Mesothelial cell of epicardium (in vitro differentiated cells): ENCODE results near the genes WDR5B and PDIA5.

GRCh38 chr3:121783385-121784271 lies 34.1 kb upstream of the GOLGB1 start:
- PRO-cap = no peak

DNA sequence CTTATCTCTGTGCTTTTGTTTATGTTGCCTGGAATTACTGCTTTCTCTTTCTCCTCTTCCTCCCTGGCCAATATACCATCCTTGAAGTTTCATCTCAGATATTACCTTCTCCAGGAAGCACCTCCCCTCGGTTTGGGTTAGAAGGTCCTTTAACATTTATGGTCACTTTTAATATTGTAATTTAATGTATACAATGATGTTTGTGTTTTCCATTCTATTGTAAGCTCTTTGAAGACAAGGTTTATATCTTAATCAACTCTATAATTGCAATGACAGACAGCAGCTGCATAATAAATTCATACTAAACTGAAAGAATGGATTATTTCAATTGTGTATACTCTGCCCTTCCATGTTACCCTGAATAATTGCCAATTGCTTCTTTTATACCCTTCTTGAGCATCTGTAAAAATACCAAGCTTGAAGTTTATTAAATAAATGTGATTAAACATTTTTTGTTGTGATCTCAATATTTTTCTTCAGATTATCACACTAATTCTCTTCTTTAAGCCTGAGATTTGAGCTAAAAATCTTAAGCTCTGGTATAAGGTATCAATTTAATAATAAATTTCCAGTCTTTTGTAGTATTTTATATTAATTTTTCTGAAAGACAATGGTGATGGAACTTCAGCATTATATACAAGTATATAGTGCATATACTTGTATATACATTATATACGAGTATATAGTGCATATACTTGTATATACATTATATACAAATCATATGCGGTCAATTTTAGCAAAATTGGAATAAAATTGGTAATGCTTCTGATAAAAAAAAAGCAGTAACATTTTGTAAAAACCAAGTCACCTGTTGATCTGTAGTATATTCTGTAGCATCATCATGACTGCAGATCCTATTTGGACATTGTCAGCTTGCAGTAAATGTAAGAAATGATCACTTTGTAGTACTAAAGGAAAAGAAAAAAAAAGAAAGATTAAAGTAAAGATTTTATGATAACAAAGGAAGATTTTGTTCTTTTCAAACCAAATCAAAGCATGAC lies 28.0 kb downstream of the IQCB1 start:
- PRO-cap = no peak

DNA sequence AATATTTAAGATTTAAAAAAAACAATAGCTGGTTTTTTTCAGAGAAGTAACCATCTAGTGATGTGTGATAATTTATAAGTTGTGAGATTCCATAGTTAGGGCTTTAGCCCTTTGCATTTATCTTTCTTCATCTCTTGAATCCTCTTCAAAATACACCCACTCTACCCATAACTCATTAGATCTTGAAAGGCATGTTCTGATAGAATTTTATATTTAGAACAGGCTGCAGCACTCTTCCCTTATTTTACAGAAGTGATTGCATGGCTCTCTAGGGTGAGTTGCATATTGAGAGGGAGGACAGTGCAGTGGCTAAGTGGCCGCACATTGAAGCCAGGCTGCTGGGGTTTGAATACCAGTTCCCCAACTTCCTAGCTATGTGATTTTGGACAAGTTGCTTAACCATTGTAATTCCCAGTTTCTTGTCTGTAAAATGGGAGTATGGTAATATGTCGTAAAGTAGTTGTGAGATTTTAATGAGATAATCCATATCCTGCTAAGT lies 2.5 kb downstream of the CD86 start:
- PRO-cap = no peak

GRCh38 chr3:122077974-122078988 lies 23.1 kb downstream of the CD86 start:
- PRO-cap = no peak

DNA sequence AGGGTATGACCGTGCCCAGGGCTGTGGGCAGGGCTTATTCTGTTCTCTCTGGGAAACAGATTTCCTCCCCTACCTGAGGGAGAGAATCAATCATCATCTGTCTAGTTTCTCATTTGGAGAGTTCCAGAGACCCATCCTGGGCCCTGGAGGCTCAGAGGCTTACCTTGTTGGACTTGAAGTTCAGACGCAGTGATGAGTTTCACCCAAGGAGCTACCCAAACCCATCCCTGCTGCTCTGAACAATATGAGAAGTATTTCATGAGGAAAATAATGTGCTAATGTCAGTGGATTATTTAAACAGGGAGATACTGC lies 28.3 kb downstream of the CSTA start:
- PRO-cap = no peak

DNA sequence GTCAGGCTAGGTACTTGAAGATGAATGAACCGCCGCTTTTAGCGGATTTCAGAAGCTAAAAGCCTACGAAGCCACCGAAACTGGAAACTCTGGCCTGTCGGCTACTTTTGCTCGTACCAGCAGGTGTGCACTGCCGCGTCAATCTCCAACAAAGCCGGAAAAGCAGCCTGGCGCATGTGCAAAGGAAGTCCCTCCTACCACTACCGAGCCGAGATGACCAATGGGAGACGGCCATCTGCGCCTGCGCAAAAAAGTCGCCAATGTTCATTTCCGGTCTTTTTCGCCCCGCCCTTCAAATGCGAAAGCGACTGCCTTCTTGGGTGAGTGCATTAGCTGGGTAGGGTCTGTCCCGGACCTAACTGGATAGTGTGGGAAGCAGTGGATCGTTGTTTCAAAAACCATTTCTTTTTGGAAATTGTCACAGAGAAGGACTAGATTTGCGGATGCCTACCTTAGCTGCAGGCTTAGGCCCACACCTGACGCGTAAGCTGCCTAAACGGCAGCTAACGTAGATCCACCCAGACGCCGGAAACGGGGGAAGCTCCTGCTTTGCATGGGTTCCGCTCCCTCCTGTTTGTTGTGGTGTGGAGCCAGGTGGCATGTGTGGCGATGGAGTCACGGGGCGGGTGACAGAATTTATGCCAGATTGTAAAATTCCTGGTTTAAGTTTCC lies at the start of gene WDR5B:
Gene WDR5B, minus strand, starts transcription at position 132 of the 672 bp plus-strand sequence.
- PRO-cap = bidirectional peak, plus-strand start at position 329 of the sequence, minus-strand start at position 111 of the sequence

DNA sequence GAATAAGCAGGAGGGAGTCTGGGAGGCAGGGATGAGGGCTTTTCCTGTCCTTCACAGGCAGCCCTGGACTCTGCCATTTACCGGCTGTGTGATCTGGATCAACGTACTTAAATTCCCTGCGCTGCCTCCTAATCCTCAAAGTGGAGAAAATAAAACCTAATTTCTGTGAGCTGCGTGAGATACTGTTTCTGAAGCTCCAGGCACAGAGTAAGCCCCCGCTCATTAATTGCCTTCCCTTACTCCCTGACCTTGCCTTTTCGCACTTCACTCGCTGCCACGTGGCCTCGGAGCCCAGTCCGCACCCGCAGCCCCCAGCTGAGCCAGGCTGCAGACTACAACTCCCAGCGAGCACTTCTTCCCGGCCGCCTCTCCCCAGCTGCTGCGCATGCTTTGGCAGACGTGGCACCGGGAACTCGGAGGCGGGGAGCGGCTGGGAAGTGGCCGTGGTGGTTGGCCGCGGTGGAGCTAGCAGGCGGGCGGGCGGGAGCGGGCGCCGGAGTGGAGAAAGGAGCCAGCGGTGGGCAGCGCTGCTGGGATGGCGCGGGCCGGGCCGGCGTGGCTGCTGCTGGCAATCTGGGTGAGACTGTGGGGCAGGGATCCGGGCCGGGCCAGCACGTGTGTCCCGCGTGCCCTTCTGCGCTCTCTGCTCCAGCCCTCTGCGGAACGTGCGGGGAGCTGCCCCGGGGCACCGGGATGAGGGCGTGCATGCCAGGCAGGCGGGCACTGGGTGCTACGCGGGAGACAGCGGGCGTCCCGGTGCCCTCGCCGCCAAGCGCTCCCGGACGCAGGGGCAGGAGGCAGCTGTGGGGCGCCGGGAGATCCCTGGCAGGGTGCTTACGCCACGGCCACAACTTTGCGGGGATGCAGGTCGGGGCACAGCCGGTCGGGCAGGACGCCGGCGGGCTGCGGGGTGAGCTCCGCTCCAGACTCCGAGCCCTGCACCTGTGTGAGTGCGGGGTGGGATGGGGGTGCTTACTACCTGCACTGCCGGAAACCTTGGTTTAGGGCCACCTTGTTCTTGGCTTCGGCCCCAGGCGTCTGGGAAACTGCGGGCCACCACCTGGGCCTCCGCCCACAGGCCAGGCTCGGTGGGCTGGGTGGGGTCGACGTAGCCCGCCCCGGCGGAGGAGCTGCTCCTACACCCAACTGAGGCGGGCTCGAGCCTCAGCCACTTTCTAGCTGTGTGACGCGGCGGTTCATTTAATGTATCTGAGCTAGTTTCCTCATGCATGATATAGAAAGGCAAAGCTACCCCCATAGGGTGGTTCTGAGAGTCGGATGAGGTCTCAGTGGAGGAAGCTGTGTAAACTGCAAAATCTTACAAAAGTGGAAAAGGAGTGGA lies at the start of gene PDIA5:
Gene PDIA5, plus strand, starts transcription at position 396 of the 1,342 bp plus-strand sequence.
- PRO-cap = unidirectional peak, plus-strand start at position 396 of the sequence

DNA sequence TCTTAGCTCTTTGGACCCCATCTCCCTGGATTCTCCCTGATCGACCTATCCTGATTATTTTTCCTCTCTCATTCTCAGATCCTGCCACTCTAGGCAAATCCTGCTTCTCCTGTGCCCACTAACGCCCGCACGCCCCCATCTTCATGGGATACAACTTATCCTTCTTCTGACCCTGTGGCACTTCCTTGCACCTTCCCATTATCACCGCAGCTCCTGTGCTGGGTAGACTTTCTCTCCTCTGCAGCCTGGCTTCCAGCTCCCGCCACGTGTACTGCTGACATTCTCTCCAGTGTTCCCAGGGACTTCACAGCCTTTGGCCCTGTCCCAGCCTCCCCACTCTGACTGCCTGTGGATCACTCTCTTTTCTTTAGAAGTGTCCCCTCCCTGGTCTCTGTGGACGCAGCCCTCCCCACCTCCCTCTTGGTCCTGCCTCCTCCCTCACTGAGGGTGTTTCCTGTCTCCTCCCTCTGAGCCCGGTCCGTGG lies 17.3 kb downstream of the PDIA5 start:
- PRO-cap = no peak

DNA sequence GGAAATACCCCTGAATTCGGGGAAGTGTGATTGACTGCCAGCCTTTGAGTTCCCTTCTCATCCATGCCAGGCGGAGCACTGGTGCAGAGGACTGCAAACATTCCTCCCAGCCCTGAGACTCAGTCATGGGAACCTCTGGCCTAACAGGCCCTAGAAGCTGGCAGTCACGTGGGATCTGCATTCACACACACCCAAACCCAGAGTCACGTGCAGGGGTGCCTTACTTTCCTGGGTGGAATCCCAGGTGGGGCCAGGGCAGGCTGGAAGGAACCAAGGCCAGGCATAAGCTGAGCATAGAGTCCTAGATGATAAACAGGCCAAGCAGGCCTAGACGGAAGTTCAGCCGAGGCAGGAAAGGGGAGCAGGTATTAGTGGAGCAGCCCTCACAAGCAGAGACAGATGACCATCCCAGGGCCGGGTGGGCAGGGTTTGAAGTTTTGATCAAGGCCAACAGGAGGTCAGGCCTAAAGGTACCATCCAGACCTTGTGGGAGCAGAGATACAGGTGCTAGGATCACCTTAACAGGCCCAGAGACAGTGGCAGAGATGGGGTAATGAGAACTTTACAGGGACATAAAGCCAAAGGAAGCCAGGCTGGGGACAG lies 46.0 kb upstream of the SEC22A start:
- PRO-cap = no peak

DNA sequence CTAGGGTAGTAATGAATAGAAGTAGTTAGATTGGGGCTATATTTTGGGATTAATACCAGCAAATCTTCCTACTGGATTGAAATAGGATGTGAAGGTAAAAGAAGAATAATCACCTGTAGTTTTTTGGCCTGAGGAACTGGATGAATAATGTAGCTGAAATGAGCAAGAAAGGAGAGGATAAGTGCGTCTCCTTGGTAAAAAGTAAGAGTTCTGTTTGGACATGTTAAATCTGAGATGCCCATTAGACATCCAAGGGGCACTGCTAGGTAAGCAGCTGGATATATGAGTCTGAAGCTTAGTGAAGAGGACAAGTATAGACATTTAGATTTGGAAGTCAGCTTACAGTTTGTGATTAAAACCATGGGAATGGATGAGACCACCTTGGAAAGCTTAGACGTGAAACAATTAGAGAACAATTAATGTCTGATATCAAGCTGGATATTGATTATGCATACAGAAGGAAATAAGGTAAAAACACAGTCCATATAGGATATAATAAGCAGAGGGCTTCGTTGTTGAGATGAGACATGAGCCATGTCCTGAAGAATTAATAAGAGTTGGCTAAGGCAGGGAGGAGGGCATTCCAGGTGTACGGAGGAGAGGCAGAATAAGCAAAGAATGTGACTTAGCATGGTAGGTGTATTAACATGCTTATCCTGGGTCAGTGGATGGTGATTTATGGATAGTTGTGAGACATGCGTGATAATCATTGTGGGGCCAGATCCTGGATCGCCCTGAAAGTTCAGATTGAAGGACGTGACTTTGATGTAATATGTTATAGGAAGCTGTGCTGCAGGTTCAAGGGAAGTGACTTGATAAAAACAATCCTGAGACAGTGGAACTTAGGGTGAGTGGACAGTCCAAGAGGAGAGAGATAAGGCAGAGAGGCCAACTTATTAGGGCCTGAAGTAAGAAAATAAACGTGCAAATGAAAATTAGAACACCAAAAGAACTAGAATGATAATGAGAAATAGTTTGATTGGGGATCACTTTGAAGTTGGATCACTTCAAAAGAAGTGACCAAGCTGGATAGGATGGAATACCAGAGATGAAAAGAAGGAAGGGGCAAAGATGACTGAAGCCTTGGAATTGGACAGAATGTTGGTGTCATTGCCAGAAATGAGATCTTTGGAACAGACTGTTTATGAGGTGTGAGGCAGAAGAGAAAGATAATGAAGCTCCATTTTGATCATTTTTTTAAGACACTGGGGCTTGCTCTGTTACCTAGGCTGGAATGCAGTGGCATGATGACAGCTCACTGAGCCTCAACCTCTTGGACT lies 9.0 kb downstream of the SEC22A start:
- PRO-cap = no peak

- PRO-cap = no peak
These were observed 45.2 kb downstream of the SEC22A start for GRCh38 chr3:123246851-123247416.

GRCh38 chr3:123373419-123374071 lies 75.3 kb downstream of the ADCY5 start:
- PRO-cap = no peak

- PRO-cap = no peak
These were observed 129.1 kb downstream of the MYLK start for GRCh38 chr3:123754971-123755422.

DNA sequence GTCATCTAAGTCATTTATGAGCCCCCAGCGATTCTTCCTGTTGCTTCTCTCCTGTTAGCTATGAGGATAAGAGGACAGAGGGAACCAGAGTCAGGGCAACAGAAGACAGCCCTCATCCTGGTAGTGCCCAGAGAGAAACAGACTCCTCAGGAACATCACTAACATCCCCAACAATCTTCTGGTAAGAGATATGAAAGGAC lies 91.6 kb downstream of the MYLK start:
- PRO-cap = no peak

GRCh38 chr3:123799304-123800526 lies 84.4 kb downstream of the MYLK start:
- PRO-cap = no peak

DNA sequence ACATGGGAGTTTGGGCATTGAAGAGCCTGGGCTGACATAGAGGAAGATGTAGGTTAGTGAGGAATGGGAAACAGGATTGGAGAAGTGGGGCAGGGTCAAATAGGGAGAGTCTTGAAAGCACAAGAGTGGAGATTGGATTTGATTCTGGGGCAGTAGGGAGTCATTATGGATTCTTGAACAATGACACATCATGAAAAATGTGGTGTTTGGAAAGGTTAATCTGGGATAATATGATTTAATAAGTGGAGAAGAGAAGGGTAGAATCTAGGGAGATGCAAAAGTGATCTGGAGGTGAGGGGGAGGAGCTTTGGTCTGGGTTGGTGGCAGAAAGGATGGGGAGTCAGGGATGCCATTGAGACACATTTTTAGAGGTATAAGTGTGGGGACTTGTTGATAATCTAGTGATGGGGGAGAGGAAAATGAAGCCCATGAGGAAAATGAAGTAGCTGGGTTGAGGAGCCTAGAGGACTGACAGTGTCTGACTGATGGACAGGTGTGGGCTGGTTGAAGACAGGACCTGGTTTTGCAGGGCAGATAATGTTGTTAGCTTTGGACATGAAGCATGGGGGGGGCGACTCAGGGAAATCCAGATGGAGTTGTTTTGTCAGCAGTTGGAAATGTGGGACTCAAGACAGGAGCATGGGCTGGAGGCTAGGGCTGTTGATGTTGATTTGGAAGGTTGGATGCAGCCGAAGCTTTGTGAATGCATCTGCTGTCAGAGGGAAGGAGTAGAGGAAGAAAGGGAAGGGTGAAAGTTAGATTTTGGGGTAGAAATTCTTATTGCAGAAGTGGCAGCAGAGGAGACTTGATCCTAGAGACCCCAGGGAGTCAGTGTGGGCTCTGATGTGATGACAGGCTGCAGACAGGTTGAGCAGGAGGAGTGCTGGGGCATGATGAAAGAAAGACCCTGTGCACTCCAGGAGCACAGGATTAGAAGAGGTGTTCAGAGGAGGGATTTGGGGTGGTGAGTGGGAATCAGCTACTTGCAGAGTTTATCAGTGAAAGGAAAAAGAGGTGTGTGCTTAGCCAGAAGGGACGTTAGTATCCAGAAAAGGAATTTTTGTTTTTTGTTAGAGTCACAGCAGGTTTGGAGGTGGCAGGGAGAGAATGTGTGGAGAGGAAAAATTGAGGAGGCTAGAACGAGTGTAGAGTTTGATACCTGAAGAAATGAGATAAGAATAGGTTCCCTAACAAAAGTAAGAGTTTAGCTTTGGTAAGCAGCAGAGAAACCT lies 4.6 kb downstream of the KALRN start:
- PRO-cap = no peak

- PRO-cap = no peak
These were observed 33.9 kb downstream of the KALRN start for GRCh38 chr3:124066826-124067769.

GRCh38 chr3:124364594-124364987 lies 331.4 kb downstream of the KALRN start:
- PRO-cap = no peak

- PRO-cap = no peak
These were observed 217.3 kb upstream of the UMPS start for GRCh38 chr3:124512795-124513557.

DNA sequence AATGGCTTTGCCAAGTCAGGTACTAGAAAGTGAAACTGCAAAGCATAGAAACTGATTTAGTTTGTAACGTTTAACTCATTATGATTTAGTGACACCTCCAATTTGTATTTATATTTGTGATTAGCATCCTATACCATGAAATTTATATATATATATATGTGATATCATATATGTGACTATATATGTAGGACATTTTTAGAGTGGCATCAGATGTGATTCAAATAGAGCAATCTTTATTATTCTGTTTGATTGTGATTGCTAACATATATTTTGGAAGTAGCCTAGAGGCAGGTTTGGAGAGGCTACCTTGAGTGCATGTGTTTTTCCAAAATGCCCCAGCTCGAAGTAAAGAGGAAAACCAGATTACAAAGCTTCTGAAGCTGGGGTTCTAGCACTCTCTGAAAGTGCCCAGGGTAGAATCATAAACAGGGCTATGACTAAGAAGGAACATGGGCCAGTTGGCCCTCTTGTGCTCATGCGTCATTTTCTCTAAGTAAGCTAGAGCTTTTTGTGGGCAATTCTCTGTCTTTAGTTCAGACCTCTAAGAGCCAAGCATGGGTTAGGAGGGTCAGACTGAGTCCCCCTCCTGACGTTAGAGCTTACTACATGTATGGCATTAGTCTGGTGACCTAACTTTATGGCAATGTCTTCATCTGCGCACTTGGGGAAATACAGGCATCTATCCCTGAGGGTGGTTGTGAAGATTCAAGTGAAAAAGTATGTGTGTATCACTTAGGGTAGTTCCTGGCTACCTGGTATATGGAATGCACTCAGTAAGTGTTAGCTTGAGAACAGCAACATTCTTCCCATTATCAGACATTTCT lies 129.5 kb upstream of the UMPS start:
- PRO-cap = no peak